ENCODE data around the genes ADD3, SMNDC1 and DUSP5.

DNA sequence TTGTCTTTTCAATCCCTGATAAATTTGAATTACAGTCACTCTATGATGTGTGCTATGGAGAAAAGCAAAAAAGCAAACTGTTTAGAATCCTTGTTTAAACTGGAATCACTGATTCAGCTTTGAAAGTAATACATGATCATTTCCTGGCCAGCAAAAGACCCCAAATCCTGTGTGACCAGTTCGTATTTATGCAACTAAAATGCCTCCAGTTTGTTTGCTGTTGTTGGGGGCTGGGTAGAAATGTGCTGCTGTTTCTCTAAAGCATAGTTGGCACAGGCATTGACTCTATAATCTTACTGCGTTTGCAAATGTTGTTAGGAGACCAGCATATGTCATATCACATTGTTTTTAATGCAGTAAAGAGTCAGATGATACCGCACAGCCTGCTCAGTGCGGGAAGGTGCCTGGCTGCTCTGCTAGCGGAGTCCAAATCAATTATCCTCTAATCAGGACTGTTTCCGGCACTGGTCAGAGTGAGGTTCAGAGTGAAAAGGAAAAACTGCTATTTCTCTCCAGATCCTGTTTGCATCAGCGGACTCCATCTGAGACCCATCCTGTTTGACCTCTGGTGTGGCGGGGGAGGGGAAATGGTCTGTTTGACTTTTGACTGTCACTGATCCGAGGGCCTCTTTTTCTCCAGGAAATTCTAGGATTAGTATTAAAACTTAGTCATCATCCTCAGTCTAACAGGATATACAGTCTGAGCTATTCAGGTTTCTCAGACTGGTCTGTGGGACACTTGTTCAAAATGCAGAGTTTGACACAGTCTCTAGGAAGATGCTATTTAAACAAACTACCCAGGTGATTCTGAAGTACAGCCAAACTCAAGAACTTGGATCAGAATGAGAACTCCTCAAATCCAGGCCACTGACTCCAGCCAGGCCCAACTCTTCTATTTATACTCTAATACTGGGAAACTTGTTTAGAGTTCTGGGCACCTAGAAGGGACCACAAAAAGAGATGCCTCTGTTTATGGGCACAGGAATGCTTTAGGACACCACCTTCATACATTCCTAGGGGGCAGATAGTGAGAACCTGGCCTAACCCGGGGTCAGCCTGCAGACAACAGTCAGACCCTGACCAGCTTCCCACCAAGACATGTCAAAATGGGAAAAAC lies 40.4 kb upstream of the ADD3 start:
- PRO-cap: no peak
- RAMPAGE, long total RNA, 2 experiments: no peak in any of the 2 experiments

- PRO-cap: bidirectional peak, plus-strand start at chr10:110006930, minus-strand start at chr10:110006823; unidirectional peak, plus-strand start at chr10:110007209
- RAMPAGE, long total RNA, 2 experiments: no peak in any of the 2 experiments
Measured at GRCh38 chr10:110006628-110007534, 903 bp upstream of the ADD3 start.

GRCh38 chr10:110007884-110008437 lies at the start of gene ADD3:
TSS of gene ADD3 (plus strand) at chr10:110007984.
- PRO-cap: bidirectional peak, plus-strand start at chr10:110007984, minus-strand start at chr10:110007700; bidirectional peak, plus-strand start at chr10:110008231, minus-strand start at chr10:110008116
- RAMPAGE, long total RNA, 2 experiments: start-site peak on the plus strand in 2 of 2 experiments, at chr10:110007970-110008235 at its widest, 80 to 801 reads per replicate

DNA sequence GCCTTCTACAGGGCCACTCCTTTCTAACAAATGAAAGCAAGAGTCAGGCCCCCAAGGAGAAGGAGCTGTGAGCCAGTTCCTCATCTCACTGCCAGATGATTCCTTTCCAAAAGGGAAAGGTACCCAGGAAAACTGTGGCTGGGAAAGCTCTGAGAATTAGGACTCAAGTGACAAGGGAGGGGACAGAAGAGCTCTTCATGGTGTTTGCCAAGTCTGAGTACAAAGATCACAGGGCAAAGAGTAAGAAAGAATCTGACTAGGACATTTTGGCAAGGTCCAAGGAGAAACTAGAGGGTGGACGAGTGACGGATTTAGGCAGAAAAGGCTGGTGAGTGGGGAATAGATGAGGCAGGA lies 3.4 kb upstream of the MXI1 start:
- PRO-cap: no peak
- RAMPAGE, long total RNA, 2 experiments: no peak in any of the 2 experiments

- PRO-cap: no peak
- RAMPAGE, long total RNA, 2 experiments: no peak in any of the 2 experiments
Measured at GRCh38 chr10:110216831-110217478, 9.6 kb downstream of the MXI1 start.

GRCh38 chr10:110304642-110305460 lies at the start of gene SMNDC1:
TSS of gene SMNDC1 (minus strand) at chr10:110304920.
- PRO-cap: bidirectional peak, plus-strand start at chr10:110305049, minus-strand start at chr10:110304930
- RAMPAGE, long total RNA, 2 experiments: start-site peak on the minus strand in 2 of 2 experiments, at chr10:110304892-110304982 at its widest, 19 to 20 reads per replicate

- PRO-cap: no peak
- RAMPAGE, long total RNA, 2 experiments: no peak in any of the 2 experiments
Measured at GRCh38 chr10:110407793-110408704, 89.7 kb upstream of the DUSP5 start.

DNA sequence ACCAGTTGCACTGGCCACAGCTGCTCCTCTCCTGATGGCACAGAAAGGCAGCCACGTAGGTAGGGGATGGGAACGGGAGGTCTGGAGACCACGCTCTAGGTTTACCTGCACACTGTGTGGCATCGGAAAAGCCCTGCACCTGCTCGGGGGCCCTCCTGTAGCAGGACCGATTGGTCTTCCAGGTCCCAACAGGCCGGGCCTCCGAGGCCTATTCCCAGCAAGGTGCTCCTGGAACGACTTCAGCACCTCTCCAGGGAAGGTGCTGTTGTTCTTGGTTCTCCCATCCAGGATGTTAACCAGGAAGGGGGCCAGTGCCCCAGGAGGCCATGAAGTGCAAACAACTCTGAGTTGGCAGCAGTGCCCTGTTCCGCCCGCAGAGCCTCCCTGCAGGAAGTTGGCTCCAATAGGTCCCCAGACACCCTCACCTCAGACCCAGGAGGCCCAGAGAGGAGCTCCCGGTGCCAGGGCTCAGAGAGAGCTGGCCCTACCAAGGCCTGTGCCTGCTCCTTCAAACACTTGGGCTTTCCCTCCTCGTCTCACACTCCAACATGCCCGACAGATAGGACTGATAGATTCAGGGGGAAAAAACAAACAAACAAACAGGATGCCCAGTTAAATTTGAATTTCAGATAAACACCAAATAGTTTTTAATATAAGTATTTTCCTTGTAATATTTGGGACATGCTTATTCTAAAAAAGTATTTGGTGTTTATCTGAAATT lies 63.9 kb upstream of the DUSP5 start:
- PRO-cap: no peak
- RAMPAGE, long total RNA, 2 experiments: no peak in any of the 2 experiments

DNA sequence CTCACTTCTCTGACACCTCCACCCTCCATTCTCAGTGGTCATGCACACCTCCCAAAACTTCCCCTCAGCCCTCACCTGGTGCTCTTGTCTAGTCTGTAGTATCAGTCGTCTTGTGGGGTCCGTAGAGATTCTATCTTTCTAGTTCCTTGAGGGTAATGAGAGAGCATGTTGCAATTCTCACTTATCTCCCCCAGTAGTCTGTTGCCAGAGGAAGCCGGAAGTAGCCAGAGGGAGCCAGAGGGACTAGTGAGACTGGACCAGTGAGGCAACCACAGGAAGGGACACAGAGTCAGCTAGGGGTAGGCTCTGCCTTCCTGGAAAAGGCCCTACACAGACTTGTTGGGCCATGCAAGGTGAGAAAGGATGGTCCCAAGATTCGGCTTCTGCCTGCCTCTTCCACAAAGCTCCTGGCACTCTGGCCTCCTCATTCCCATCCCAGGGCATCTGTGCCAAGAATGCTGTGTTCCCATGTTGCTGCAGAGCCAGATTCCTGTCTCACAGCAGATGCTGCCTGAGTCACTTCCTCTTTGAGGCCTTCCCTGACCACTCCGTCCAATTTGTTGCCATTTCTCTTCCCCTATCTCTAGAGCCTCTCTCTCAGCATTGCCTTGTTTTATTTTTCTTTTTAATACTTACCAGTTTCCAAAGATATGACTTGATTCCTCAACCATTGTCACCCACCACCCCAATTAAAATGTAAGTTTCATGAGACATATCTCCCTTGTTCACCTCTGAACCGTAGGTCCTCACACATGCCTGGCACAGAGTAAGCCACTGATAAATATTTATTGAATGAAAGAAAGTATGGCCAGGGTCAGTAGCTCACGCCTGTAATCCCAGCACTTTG lies 50.5 kb upstream of the DUSP5 start:
- PRO-cap: no peak
- RAMPAGE, long total RNA, 2 experiments: no peak in any of the 2 experiments

- PRO-cap: no peak
- RAMPAGE, long total RNA, 2 experiments: no peak in any of the 2 experiments
Measured at GRCh38 chr10:110464504-110464917, 33.2 kb upstream of the DUSP5 start.

GRCh38 chr10:110497121-110498047 lies at the start of gene DUSP5:
TSS of gene DUSP5 (plus strand) at chr10:110497907.
- PRO-cap: bidirectional peak, plus-strand start at chr10:110497442, minus-strand start at chr10:110497354; bidirectional peak, plus-strand start at chr10:110497907, minus-strand start at chr10:110497739
- RAMPAGE, long total RNA, 2 experiments: no peak in any of the 2 experiments

- PRO-cap: no peak
- RAMPAGE, long total RNA, 2 experiments: no peak in any of the 2 experiments
Measured at GRCh38 chr10:110506946-110507482, 9.3 kb downstream of the DUSP5 start.

GRCh38 chr10:110651548-110651899 lies 7.4 kb downstream of the RBM20 start:
- PRO-cap: no peak
- RAMPAGE, long total RNA, 2 experiments: no peak in any of the 2 experiments

- PRO-cap: no peak
- RAMPAGE, long total RNA, 2 experiments: no peak in any of the 2 experiments
Measured at GRCh38 chr10:110664846-110665595, 20.9 kb downstream of the RBM20 start.

- PRO-cap: no peak
- RAMPAGE, long total RNA, 2 experiments: no peak in any of the 2 experiments
Measured at GRCh38 chr10:110827660-110828307, 43.9 kb upstream of the PDCD4 start.

- PRO-cap: no peak
- RAMPAGE, long total RNA, 2 experiments: no peak in any of the 2 experiments
Measured at GRCh38 chr10:110849932-110850472, 21.7 kb upstream of the PDCD4 start.

- PRO-cap: no peak
- RAMPAGE, long total RNA, 2 experiments: no peak in any of the 2 experiments
Measured at GRCh38 chr10:110860450-110861279, 11.1 kb upstream of the PDCD4 start.

GRCh38 chr10:110872030-110872500 lies 337 bp downstream of the PDCD4 start:
- PRO-cap: bidirectional peak, plus-strand start at chr10:110872316, minus-strand start at chr10:110872224
- RAMPAGE, long total RNA, 2 experiments: no peak in any of the 2 experiments

- PRO-cap: no peak
- RAMPAGE, long total RNA, 2 experiments: start-site peak on the plus strand in 1 of 2 experiments, at chr10:110884050-110884431 at its widest, 309 reads per replicate
Measured at GRCh38 chr10:110884095-110885007, 12.6 kb downstream of the PDCD4 start.

DNA sequence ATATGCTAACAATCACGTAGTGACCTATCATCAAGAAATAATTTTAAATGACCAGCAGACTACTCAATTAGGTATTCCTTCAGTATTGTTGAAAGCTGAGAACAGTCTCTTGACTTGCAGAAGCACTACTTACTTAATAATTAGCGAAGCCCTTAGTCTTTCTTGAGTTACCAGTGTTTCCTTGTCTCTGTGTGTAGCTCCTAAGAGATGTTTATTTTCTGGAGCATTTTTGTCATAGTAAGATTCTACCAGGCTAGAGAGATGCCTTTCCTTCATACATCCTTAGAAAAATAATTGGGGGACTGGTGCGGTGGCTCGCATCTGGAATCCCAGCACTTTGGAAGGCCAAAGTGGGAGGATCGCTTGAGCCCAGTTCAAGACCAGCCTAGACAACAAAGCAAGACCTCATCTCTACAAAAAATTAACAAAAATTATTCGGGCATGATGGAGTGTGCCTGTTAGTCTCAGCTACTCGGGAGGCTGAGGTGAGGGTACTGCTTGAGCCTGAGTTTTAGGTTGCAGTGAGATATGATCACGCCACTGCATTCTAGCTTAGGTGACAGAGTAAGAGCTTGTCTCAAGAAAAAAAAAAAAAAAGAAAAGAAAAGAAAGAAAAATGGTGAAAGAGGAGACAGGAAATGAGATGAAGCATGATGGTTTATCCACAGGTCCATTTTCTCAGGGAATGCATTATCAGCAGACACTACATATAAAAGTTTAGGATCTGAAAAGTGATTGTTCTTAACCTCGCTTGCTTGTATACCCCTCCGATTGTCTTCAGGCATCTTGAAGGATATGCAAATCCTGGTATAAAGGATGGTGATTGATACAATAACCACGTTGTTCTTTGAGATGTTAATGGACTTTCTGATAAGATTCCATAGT lies 11.8 kb downstream of the BBIP1 start:
- PRO-cap: no peak
- RAMPAGE, long total RNA, 2 experiments: no peak in any of the 2 experiments

All from lower leg skin (tissue), 2 donors.